REH cell (cell line): Measurements from ENCODE around the gene USP30.

DNA sequence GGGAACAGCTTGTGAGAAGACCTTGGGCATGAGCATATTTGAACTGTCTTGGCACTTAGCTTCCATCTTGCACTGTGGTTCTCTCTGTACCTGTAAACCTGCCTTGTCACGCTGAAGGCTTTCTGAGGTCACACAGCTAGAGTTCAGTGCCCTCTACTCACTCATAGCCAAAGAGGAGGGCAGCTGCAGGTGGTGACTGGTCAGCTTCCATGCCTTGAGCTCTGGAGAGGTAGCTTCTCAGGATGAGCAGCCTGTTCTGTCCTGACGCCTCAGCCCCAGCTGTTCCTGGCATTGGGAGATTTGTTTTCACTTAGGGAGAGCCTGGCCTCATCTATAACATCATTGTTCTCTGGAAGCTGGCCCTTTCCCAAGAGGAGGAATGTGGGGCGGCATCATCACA is 30.7 kb downstream of the ABTB3 start:
- PRO-cap: no peak

- PRO-cap: no peak
Measured at GRCh38 chr12:107396817-107397493, 78.7 kb downstream of the ABTB3 start.

DNA sequence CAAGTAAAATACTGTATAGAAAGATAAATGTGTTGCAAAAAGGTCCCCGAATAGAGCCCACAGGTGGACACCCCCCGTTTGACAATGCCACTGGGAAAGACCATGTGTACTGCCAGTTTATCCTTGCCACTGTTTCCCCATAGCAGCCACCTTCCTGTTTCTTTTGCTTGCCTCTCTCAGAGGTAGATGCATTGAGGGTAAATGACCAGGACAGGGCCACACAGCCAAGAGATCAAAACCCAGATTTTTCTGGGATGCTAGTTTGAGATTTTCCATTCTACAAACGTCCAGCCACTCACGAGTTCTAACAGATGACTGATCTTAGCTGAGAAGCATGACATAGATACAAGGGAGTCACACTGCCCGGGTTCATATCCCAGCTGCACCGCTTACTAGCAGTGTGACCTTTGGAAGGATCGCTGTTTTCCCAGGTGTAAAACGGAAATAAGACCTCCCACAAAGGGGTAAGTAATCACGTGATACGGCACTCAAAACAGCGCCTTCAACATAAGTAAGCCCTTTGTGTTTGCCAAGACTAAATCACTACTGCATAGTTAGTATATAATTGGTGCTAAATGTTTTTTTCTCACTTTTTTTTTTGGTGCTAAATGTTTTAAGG is 730 bp upstream of the PWP1 start:
- PRO-cap: no peak

DNA sequence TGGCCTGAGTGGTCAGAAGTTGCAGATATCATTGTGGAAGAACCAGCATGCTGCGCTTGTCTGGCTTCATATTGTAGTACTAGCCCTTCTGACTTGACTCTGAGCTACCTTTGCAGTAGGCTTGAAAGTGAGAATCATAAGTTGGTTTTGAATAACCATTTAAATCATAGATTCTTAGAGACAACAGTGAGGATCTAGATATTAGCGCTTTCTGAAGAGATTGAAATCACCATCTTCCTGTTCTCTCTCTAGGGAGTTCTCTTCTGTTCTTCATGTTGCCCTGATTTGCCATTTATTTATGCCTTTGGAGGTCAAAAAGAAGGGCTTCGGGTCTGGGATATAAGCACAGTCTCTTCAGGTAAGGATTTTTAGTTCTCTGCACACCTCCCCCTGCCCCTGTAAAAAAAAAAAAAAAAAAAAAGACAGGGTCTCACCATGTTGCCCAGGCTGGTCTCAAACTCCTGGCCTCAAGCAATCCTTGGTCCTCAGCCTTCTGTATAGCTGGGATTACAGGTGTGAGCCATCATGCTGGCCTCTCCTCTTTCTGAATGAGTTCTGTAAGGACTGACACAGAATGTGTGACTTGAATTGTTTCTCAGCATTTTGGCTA is 24.7 kb downstream of the PWP1 start:
- PRO-cap: no peak

GRCh38 chr12:107711873-107712601 is 26.4 kb downstream of the PWP1 start:
- PRO-cap: no peak

GRCh38 chr12:107912458-107912990 is 138.0 kb downstream of the ASCL4 start:
- PRO-cap: no peak

DNA sequence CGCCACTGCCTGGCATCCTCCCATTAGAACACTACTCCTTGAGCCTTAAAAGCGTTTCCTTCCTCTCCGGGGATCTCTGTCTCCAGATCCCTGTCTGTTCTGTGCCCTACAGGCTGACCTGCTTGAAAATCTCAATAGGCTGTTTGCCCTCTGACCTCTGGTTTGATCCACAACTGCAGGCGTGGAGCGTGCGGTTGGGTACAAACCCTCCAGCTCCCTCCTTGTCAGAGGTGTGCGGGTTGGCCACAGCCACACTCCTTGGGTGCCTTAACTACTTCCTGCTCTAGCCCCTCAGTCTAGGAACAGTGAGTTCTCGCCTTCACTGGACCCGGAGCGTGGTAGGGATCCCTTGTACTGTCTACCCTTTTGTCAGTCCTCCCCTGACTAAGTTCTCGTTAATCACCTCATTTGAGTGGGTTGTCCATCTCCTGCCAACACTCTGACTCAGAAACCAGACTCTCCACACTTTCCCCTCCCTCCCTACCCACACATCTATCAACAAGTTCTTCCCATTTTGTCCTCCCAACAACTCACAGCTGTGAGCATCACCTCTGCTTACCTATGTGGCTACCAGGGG is 33.0 kb downstream of the CMKLR1 start:
- PRO-cap: no peak

GRCh38 chr12:108334138-108334825 is 4.8 kb downstream of the CMKLR1 start:
- PRO-cap: no peak

DNA sequence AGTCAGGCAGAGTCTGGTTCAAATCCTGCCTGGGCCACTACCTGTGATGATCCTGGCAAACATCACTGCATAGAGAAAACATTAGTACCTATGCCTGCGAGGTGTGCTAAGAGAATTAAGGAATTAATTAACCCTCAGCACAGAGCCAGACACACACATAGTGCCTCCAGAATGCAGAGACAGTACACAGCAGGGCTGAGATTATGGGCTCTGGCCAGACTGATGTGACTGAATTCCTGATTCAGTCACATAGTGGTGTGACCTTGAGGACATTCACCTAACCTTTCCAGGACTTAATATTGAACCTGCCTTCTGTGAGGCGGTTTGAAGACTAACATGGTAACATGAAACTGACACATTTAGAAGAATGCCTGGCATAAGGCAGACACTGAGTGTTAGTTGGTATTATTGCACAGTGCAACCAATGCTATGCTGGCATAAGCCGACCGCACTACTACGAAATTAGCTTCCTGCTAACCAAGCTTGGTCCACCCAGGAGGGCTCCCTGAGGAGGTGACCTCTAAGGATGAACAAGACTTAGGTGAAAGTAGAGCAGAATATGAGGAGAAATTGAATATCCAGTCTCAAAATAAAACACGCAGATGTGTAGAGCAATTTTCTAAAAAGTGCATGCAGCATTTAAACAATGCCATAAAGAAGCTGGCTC is 32.0 kb upstream of the SELPLG start:
- PRO-cap: no peak

DNA sequence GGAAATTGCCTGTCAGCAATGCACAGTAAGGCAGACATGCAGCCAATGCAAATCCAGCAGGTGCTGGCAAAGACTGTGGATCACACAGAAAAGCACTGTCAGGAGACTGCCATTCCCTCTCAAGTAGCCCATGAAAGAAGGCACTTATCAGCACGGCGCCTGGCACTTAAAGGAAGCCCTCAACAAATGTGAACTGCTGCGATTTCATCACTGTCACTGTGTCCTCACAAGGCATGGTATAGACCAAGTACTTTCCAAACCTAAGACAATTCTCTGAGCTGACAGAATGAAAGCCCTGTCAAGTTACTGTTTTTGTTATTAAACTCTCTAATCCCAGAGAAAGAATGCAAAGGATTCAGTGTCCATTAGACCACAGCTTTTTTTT is 38.9 kb downstream of the CORO1C start:
- PRO-cap: no peak

GRCh38 chr12:108787616-108788208 is 56.4 kb upstream of the CORO1C start:
- PRO-cap: no peak

DNA sequence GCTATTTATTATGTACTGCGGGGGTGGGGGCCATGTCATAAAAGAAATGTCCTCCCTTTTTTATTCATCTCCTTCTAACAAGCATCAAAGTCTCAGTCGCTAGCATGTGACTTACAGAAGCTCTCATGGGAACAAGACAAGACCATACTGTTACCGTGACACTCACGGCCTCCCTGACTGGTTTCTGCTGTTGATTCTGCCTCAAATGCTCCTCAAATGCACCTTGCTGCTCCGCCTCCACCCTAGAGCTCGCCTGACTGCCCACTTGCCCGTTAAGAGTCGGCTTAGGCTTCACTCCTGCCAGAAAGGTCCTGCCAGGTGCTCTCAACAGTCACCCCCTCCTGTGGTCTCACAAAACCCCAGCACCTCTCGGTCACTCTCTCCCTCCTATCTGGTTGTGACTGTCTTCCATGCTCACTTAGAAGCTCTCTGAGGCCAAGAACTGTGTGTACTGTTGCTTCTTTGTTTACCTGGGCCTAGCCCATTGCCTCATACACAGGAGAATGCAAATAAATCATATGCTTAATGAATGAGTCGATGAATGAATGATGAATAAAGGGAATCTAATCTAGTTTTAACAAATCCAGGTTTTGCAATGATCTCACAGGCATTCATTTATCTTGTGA is 41.5 kb downstream of the SSH1 start:
- PRO-cap: no peak

DNA sequence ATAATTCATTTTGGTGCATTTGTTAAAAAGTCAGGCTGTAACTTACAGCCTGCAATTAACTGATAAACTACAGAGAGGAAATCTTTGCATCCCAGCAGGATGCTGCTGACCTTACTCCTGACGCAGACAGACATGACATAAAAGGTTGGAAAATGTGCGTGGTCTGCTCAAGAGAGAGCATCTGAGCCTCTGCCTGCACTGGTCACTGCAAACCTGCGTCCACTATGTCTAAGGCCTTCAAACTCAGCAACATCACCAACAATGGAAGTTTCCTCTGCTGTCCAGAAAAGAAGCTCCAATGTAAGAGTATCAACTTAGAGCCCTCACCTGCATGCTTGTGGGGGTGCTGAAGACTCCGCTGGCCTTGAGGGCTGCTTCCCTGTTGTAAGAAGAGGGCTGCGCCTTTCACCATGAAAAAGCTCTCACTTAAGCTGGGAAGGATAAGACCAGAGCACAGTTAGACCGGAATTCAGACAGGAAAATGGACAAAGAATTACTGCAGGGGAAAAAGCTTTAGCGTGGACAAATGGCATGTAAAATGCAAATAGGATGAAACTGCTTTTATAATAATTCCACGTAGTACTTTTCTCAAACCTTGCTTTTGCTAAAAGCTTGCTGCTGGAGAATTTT is 34.3 kb downstream of the SSH1 start:
- PRO-cap: no peak

GRCh38 chr12:109052171-109052726 is at the start of gene USP30:
Gene USP30 (plus strand): TSS chr12:109052576.
- PRO-cap: bidirectional peak, plus-strand start at chr12:109052622, minus-strand start at chr12:109052472

- PRO-cap: no peak
Measured at GRCh38 chr12:109052727-109053469, 522 bp downstream of the USP30 start.

- PRO-cap: no peak
Measured at GRCh38 chr12:109069443-109070675, 17.5 kb downstream of the USP30 start.

DNA sequence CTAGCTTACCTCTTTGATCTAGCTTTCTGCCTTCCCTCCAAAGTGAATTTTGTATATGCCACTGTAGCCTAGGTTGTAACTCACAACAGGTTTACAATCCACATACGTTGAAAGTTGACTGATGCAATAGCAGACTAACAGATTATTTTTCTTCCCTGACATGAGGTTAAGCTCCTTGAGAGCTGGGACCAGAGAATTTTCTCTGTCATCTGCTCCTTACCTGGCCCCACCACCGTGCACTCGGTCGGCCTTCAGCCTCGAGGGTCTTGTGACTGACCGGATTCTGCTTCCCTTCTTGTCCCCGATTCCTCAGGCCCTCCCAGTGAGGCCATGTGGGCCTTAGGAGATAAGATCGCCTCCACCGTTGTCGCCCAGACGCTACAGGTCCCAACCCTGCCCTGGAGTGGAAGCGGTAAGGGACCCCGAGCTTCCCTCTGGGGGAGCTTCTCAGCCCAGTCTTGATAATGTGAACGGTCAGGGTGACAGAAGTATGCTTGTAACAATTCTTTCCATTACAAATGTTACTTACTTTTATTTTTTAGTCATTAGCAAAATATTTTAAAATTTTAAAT is 57.5 kb downstream of the ACACB start:
- PRO-cap: no peak

DNA sequence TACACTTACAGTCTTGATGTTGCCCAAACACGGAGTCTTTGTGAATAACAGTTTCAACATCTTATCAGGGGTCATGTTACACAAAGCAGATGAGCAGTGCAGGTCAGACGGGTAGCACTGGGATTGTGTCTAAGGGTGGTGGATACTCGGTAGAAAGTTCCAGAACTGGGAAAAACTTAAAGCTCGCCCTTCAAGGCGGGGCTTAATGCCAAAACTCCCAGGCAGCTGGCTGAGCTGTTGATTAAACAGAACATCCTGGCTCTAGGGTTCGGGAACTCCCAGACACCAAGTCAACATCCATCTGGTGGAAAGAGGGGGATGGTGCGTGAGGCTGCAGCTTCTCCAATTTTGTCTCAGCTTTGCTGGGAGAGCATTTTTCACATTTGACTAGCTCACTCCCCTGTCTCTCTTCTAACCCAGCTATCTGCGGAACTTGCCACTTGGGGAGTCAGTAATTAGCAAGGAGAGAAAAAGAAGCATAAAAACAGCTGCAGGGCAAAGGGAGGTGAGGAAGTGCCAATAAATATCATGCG is 31.0 kb downstream of the FOXN4 start:
- PRO-cap: no peak

DNA sequence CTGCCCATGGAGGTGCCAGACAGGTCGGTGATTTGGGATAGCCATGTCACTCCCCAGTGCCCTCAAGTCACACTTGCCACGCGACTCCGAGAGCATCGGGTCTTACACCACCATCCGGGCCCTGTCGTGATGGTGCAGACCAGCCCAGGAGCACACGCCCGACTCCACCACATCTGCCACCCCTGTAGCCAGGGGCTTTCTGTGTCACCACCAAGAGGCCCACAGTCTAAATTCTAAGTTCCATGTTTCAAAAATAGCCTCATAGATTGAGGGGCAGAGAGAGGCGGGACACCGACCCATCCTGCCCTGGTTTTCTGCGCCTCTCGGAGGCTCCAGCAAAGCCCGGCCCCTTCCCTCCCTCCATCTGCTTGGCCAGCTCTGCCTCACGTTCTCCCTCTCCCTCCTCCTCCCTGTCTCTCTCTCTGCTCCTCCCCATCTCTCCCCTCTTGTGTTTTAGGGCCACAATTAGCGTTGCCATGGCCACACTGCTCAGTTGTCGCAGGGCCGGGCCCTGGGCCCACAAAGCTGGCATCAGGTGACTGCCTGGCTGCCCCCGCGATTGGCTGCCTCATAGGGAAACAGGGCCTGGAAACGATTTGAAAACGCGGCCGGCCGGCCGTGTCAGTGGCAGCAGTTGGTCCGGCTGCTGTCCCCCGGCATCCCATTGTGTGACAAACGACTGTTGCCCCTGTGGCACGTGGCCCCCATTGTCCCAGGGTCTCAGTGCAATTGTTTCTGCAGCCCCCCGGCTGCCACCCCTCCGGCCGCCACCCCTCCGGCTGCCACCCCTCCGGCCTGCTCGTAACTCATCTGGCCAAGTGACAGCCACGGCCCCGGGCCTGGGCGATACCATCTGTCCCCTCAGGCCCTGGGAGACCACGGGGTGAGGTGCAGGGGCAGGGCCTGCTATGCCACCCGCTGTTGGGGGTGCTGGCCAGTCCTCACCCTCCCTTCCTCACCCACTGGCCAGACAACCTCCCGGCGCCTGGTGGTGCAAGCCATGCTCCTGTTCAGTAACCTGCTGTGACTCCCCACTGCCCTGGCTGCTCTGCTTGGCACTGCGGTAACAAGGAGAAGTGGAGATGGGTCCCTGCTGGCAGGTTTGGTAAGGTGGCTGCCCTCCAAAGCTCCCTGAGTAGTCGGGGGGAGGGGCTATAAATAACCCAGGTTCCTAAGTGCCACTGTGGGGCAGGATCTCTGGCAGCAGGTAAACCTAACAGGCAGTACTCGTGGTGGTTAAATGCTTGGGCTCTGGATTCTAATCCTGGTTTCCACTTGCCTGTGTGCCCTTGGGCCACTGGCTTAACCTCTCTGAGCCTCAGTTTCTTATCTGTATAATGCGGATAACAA is 17.4 kb downstream of the FOXN4 start:
- PRO-cap: no peak

DNA sequence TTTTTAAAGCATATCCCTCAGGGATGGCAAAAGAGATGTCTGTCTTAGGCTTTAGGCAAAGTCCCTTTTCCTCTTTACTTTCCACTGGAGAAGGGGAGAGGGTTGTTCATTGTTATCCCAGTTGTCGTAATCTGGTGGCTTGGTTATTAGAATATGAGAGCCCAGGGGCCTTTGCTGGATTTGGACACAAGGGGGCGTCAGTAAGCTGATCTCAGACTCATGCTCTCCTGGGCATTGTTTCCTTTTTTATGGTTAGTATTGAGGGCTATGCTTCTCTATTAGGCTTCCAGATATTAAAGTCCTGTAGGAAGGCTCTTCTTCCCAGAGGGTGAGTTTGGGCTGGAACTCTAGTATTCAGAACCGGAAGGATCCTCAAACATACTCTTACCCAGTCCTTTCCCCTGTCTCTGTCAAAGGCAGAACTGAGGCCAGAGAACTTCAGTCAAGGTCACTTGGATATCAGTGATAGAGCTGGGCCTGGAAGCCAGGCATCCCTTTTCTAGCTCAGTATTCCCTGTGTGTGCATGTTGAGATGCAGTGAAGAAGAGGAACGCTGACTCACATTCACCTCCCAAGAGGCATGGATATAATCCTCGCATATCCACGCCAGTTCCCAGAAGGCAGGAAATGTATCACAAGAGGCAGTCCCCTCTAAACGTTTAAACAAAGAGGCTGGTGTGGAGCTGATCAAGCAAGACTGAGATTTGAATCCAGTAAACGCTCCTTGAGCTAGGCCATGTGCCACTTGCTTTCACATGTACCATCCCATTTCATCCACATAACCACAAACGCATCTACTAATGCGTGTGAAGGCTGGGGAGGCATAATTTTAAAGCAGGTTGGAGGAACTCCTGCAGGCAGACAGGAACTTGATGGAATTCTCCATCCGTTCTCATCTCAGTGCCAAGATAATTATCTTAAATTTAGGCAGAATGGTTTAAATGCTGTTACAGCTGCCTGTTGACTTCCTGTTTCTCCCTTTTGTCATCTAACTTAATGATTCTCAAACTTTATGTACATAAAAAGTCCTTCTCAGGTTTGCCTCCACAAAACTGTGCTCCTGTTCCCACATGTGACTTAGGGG is 41.7 kb downstream of the UBE3B start:
- PRO-cap: no peak